Anterior vena cava (tissue), 1 donor: ENCODE measurements around the genes SLC3A2, SLC22A8, ATL3, ZFTA and RCOR2.

- PRO-cap = no peak
Measured at GRCh38 chr11:62824138-62824807, 7.6 kb downstream of the STX5 start.

GRCh38 chr11:62827469-62827924 is 4.4 kb downstream of the STX5 start:
- PRO-cap = no peak

DNA sequence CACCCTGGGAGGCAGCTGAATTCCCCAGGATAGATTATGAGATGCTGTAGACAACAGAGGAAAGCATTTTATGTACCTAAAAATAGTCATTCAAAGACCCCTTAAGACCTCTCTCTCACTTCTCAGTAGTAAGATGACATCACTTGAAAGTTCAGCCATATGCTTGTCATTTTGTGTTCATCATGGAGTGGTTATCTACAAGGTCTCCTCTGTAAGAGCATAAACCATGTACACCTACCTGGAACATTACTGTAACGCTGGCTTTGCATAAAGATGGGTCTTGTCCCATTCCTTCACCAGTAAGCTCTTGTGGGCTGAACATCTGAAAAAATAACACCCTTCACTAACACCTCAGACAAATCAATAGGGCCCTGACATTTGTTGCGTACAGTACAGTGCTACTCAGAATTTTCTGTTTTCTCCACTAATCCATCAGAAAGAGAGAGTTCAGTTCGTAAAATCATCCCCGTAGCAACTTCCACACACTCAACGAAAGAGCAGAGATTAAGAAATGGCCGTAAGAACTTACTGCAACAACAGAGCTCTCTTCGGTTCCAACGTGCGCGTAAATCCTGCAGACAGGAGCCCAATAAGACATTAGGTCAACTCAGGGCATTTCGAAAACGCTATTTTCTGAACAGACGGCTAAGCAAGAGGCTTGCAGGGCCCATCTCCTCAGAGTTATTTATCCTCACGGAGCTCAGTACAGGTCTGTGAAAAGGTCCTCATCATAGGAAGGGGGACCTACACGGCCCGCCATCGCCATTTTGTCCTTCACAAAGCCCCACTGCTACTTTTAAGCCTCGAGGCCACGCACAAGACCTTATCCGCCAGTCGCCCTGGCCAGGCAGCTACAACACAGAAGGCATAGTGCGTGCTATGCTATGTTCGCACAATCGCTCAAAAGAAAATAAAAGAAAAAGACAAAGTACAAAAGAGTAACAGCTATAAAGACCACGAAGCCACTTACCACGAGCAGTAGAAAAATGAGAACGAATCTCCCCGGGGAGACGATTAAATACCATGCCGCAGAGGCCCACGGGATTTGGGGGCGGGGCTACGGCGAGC is 15.8 kb upstream of the WDR74 start:
- PRO-cap = bidirectional peak, plus-strand start outside the sequence, minus-strand start at position 988 of the sequence

DNA sequence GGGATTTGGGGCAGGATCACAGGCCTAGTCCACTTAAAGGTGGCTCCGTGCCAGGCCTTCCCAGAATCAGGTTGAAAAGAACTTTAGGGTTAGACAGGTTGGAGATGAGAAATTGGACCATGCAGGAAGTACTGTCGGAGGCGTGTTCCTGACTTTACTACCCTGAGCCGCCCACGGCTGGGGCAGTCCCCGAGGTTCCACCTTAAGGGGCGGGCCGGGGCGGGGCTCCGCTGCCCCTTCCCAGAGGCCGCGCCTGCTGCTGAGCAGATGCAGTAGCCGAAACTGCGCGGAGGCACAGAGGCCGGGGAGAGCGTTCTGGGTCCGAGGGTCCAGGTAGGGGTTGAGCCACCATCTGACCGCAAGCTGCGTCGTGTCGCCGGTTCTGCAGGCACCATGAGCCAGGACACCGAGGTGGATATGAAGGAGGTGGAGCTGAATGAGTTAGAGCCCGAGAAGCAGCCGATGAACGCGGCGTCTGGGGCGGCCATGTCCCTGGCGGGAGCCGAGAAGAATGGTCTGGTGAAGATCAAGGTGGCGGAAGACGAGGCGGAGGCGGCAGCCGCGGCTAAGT is at the start of gene SLC3A2:
SLC3A2 (plus strand) TSS at position 266 of the 571 bp plus-strand sequence.
- PRO-cap = bidirectional peak, plus-strand start at position 266 of the sequence, minus-strand start at position 130 of the sequence

DNA sequence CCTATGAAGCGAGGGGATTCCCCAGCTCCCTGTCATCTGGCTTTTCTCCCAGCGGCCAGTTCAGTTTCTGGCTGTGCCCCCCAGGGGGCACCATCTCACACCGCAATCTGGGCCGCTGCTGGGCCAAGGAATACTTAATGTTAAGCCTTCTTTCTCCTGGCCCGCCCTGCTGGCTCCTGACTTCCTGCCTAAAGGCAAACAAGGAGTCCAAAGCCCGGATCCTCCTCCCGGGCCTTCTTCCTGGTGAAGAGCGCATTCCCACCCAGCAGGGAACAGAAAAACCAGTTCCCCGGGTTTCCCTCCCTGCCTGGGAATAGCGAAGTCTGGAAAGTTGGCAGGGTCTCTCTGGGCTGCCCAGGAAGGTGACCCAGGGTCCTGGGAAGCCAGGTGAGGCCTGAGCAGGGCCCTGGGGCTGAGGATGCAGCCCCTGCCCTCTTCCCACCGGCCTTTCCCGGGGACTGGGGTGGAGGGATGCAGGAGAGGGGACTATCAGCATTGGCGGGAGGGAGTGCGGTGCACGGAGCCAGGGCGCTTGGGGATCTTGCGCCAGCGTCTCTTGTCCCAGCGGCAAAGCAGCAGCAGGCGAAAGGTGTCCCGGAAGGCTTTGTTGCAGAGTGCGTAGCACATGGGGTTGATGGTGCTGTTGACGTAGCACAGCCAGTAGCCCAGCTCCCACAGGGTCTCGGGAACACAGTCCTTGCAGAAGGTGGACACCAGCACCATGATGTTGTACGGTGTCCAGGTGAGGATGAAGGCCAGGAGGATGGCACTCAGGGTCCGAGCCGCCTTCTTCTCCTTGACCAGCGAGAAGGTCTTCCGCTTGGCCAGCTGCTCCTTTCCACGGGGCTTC is 11.7 kb downstream of the CHRM1 start:
- PRO-cap = no peak

DNA sequence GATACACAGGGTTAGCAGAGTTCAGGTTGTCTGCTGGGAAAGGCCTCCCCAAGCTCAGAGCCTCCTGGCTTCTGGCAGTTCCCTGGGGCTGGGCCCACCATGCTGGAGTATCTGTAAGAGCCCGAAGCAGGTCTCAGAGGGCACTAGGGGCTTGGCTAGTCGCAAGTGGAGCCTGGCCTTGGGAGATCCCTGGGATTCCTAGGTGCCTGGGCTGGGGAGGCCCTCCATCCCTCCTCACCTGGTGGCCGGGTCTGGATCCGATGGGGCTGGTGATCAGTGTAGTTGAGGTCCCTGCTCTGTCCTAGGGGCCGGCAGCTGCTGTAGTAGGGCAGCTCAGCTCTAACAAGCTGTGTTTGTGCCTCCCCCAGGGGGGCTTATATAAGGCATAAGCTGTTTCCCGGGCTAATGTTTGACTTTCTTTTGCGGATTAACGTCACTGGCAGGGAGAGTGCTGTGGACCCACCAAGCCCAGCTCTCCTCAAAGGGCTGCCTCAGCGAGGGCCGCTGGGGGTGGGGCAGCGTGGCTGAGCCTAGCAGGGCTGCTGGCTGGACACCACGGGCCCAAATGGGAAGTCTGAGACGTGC is at the start of gene SLC22A8:
SLC22A8 (minus strand) TSS at position 351 of the 585 bp plus-strand sequence.
- PRO-cap = no peak

GRCh38 chr11:63242266-63243073 is 929 bp downstream of the SLC22A25 start:
- PRO-cap = no peak

- PRO-cap = no peak
Measured at GRCh38 chr11:63247543-63248170, 4.3 kb upstream of the SLC22A25 start.

GRCh38 chr11:63566904-63567932 is 4.0 kb upstream of the PLAAT2 start:
- PRO-cap = no peak

GRCh38 chr11:63569738-63570697 is 6.8 kb upstream of the PLAAT2 start:
- PRO-cap = no peak

DNA sequence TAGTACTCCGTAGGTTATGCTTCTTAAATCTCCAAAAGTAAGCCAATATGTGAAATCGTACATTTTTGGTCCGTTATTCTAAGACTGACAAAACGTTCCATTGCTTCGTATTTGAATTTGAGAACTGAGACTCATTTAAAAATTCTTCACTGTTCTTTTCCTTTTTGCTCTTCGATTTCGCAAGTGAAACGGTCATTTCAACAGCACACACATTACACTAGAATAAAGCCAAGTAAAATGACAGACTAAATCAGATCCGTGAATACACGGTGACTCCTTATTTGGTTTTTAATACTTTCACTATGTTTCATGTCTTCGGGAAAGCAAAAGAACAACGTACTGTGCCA is 907 bp downstream of the ATL3 start:
- PRO-cap = unidirectional peak, plus-strand start at position 310 of the sequence

DNA sequence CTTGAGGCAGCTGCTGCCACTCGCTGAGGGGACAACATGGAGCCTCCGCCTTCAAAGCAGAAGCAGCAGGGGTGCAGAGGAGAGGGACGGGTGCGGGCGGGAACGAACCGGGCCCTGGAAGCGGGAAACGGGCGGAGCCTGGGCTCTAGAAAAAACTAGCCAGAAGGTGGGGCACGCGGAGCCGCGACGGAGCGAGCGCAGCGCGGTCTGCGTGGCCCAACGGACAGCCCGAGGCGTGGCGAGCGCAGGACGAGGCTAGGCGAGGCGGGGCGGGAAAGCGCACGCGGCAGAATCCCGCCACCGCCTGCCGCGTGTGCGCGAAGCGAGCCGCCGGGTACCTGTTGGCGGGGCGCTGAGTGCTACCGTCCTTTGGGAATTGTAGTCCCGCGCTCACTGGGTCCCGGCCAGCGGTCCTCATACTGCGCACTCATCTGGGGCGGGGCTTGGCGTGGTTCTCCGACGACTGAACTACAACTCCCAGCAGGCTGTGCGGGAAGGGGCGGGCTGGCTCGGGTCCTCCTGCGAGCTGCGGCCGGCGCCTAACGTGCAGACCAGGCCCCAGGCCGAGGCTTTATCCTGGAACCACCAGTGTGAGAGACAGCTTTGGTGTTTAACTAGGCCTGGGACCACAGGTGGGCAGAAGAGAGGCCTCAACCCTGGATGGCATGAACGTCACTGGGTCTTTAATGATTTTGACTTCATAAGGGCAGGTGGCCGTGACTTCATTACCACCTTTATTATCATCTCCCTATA is at the start of gene ATL3:
ATL3 (minus strand) TSS at position 79 of the 753 bp plus-strand sequence.
- PRO-cap = bidirectional peak, plus-strand start at position 162 of the sequence, minus-strand start at position 122 of the sequence; bidirectional peak, plus-strand start at position 495 of the sequence, minus-strand start at position 354 of the sequence

DNA sequence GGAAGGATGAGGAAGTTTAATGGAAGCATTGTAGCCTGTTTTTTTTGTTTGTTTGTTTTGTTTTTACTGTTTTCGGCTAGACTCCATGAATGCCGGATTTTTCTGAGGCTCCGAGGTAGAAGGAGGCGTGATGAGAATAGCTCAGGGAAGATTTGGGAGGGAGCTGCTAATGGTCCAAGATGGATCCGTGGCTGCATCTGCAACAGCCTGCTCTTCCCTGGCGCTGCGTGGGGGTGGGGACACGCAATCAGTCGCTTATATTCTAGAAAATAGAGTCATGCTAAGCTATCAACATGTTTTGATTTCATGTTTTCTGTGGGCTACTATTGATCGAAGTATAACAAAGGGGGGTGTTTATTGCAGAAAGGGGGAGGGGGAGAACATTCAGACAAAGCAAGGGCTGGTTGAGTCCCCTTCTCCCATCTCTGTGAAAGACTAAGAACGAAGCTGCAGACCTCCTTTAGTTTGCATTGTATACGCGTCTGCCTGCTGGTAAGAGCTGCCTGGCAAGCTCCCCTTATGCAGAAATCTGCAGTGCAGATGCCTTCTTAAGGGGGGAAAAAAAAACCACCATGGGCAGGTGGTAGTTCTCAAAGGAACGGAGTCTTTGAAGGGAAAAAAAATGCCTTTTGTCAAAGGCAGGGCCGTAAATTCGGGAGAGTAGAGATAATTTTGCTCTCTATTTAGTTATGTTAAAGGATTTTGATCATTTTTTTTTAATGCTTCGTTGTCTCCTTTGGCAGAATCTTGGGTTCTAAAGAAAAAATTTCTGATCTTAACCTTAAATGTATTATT is 1.2 kb downstream of the RTN3 start:
- PRO-cap = no peak

DNA sequence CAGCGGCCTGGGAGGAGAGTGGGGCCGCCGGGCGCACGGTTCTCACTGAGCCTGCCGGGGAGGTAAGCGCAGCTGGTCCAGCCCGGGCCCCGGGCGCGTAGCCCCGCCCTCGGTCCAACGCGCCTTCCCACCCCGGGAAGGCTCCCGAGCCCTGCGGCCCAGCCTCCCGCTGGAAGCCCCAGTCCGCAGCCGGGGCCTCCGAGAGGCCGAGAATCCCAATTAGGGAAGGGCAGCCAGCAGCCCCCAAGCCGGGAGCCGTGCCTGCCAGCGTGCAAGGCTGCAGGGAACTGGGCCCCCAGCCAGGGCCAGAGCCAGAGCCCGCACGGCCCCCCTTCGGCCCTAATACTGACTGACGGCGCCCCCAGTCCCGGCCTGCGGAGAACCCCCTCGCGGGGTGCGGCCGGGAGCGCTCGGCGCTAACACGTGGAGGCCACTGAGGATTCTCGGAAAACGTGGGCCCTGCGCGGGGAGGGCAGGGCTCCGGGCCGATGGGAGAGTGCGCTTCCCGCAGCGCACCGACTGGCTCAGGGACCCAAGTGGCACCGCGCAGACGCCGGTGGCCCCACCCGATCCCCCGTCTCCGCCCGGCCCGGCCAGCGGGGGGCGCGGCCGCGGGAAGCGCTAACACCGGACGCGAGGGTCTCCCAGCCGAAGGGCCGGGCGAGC is 5.8 kb downstream of the ZFTA start:
- PRO-cap = unidirectional peak, minus-strand start at position 47 of the sequence; bidirectional peak, plus-strand start at position 596 of the sequence, minus-strand start at position 517 of the sequence

GRCh38 chr11:63768578-63769636 is at the start of gene ZFTA:
TSS of gene ZFTA (minus strand) at chr11:63768775.
- PRO-cap = unidirectional peak, minus-strand start at chr11:63768778

- PRO-cap = no peak
Measured at GRCh38 chr11:63778939-63779362, 10.4 kb upstream of the ZFTA start.

- PRO-cap = no peak
Measured at GRCh38 chr11:63805924-63806469, 7.3 kb upstream of the SPINDOC start.

DNA sequence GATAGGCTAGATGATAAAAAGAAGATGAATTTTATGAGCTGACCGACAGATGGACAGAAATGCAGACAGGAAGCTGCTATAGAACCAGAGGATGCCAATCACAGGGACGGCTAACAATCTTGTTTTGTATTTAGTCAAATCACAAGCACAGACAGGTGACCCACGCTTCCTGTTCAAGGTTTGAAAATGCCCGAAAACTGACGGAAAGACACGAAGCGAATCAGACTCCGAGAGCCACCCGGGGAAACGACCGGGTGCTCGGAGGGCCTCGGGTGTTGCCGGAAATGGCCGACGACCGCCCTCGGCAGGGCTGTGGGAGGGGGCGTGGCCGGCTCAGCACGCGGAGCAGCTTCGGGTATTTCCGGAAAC is 474 bp upstream of the MARK2 start:
- PRO-cap = bidirectional peak, plus-strand start outside the sequence, minus-strand start at position 277 of the sequence

DNA sequence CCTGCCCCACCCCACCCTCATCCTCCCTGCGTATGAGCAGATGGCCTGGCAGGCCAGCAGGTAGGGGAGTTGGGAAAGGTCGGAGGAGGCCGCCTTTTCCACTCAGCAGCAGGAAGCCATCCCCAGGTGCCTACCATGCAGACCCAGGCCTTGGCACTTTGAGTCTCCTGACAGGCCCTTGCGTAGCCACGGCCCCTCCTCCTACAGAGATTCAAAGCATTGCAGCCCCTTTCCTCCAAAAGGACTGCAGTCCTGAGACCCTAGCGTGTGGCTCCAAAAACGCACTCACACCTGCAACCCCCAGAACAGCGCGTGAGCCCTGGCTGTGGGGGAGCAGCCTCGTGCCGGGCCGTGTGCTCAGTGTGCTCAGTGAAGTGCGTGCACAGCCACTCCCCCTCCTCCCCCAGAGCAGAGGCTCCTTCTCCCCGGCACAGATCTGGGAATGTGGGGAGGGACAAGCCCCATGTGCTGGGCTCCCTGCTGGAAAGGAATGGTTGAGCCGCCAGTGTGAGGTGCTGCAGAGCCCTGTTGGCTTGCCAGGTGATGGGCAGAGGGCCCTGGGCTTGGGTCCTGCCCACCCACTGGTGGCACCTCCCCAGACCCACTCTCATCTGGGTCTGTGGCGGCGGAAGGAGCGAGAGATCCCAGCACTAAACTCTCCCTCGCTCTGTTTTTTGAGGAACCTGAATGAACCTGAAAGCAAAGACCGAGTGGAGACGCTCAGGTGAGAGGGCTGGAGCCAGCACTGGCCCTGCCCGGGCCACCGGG is 9.2 kb downstream of the RCOR2 start:
- PRO-cap = no peak

- PRO-cap = bidirectional peak, plus-strand start at chr11:63917307, minus-strand start at chr11:63917153
Measured at GRCh38 chr11:63916752-63917700, at the start of gene RCOR2. TSS of gene RCOR2 (minus strand) at chr11:63917164.